Retinal pigment epithelial cell (primary cell): ENCODE results near the gene CYP26A1.

GRCh38 chr10:91222495-91223410 is 2.3 kb downstream of the PCGF5 start:
- RRBS = no CpG with 5 or more reads among the region's 7 CpGs

DNA sequence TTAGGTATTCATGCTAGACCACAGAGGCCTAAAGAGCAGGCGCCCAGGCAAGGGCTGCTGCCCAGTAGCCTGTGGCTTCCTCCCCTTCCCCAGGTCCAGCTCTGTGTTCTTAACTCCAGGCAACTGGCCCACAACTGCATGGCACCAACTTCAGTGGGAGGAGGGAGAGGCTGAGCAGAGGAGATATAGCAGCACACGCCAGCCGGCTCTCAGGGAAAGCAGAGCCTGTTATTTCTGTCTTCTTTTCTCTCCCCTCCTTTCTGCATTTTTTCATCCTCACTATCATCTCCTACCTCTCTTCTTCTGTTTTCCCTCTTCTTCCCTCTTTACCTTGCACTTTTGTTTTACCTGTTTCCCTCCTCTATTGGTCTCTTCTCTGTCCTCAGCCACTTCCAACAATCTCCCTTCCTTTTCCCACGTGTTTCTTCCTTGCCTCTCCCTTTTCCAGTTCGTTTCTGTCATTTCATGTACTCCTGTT is 67.6 kb downstream of the PCGF5 start:
- RRBS = no CpG with 5 or more reads among the region's 5 CpGs

- RRBS = no CpG with 5 or more reads among the region's 5 CpGs
These were observed 69.1 kb upstream of the HECTD2 start for GRCh38 chr10:91341016-91341457.

- RRBS = no CpG with 5 or more reads among the region's 6 CpGs
These were observed 75.6 kb downstream of the PPP1R3C start for GRCh38 chr10:91557262-91557663.

DNA sequence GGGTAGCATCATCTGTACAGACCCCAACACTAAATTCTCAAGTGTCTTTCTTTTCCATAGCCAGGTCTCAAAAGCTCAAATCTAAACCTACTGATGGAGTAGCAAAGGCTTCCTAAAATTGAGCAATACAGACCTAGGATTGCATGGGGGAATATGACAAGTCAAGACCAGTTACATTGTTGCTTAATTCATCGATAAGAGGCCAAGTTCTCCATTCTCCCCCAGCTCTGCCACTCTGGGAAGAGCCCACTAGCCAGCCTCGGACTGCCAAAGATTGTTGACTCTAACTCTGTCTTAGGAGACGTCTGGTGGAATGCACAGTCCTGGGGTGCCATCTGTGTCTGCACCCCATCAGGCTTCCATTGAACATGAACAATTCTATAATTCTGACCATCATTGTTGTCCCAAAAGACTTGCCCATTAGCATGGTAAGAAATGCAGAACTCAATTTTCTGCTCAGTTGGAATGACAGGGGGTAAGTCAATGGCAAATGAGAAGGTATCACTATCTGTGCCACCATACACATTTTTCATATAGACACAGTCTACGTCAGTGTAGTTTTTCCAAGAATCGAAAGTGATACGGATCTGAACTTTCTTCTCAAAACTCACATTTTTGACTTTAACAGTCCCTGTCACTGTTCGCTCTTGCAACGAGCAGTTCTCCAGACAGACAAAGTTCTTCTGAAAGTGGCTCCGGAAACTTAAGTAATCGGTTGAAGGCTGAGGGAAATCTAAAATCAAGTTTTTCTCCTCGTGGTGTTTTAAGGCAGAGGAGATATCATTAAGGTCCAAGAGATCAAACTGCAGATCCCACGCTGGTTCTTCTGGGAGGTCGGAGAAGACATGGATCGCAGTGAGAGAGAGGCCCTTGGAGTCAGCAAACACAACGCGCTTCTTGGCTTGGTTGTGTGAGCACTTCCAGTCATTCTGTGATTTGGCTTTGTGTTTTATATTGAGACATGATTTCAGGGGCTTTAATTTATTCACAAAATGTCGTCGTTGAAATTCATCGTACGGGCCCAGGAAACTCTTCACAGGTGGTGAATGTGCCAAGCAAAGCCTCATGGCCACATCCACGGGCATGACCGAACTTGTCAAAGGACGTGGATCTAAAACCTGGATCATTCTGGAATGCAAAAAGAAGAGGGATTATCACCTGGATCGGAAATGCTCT is 2.7 kb downstream of the PPP1R3C start:
- RRBS = no CpG with 5 or more reads among the region's 24 CpGs

- RRBS = no CpG with 5 or more reads among the region's 3 CpGs
These were observed 1.5 kb upstream of the TNKS2 start for GRCh38 chr10:91796637-91797121.

DNA sequence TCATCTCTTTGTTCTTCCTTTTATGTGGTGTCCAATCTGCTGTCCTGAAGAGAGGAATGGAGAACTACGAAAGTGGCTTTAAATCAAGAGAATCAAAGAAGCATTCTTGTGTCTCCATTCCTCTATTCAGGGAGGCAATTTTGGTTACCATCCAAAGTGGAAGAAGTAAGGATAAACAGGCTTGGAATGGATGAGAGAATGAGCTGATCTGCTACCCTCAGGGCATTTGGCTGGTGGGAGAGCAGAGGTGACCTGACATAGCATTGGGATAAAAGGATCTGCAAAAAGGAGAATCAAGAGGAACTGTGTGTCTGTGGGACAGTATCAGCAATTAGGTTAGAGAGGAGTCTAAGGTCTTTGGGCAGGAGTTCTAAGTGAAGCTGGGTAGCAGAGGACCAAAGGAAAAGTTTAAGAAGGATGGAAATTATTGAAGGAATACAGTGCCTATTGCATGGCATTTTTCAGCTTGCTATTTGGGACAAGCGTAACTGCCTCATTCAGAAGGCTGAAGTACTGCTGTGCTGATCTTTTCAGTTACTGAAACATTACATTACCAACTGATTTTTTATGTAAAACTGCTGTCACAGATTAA is 8.3 kb downstream of the BTAF1 start:
- RRBS = no CpG with 5 or more reads among the region's 2 CpGs

DNA sequence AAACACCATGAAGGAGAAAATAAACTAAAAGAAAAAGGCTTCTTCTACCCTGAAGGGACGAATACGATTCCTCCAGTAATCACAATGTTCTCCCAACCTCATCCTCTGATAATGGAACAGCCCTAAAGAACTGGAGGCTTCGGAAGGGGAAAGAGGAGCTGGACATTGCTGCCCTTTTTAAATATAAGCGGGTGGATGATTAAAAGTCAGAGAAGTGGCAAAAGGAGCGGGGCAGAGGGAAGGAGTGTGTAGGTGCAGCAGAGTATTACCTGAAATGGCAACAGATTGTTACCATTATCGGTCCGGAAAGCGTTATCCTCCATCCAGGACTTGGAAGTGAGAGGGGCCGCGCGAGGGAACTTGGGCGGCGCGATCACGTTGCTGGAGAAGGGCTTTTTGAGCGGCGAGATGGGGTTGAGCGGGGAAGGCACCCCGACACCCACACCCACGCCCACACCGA is 51.8 kb downstream of the CPEB3 start:
- RRBS = no CpG with 5 or more reads among the region's 21 CpGs

DNA sequence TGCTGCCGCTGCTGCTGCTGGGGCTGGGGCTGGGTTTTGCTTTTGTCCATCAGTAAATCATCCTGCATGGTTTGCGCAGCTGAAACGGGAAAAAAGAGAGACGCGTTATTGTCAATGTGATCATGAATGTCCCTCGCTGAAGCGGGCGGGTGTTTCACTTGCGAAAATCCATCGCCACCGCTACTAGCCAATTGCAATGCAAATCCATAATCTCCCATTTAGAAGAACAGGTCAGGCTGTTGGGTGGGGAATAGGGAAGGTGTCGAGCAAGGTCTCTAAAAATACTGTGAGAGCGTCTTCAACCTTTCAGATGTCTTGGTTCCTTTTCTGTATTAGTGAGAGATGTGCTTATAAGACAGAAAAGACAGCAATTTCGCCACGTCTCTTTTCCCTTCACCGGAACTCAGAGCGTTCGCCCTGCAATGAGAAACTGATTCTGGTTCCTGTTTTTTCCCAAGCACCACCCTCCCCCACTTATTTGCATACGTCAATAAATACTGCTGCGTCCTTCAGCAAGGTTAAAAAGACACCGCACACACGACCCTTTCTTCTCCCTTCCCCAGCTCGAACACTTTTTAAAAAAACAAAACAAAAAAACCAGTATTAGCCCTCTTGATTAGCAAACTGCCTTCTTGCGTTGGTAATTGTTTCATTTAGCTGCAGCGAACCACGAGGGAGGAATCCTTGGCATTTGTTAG is 50.4 kb downstream of the CPEB3 start:
- RRBS = no CpG with 5 or more reads among the region's 26 CpGs

DNA sequence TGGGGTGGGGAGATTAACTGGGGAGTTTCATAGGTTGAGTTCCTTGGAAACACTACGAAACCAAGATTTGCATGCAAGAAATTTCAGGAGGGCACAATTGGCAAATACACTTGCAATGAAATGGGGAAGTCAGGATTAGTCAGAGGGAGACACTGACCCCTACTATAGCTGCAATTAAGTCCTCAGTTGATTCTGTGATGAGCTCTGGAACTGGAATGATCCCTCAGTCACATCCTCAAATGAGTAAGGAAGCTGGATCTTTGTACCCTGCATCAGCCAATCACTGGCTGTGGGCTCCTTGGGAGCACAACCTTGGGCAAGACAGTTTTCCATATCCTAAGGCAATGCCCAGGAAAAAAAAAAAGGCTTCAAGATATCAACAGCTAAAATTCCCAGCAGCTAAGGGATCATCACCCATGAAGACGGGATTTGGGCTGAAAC is 22.0 kb downstream of the CPEB3 start:
- RRBS = no CpG with 5 or more reads among the region's 2 CpGs

DNA sequence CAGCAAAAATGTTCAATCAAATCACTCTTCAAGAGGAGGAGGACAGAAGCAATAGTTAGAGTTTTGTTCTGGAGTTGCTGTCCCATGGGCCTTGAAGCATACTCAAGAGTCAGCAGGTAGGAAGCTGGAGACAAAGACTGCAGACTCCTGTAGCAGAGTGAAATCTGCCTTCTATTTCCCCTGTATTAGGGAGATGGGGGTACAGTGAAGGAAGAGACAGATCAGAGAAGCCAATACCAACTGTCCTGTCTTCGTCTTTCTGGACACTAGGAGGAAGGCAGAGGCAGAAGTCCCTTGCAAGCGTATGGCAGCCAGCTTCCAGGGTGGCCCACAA is 90.5 kb downstream of the IDE start:
- RRBS = no CpG with 5 or more reads among the region's 2 CpGs

DNA sequence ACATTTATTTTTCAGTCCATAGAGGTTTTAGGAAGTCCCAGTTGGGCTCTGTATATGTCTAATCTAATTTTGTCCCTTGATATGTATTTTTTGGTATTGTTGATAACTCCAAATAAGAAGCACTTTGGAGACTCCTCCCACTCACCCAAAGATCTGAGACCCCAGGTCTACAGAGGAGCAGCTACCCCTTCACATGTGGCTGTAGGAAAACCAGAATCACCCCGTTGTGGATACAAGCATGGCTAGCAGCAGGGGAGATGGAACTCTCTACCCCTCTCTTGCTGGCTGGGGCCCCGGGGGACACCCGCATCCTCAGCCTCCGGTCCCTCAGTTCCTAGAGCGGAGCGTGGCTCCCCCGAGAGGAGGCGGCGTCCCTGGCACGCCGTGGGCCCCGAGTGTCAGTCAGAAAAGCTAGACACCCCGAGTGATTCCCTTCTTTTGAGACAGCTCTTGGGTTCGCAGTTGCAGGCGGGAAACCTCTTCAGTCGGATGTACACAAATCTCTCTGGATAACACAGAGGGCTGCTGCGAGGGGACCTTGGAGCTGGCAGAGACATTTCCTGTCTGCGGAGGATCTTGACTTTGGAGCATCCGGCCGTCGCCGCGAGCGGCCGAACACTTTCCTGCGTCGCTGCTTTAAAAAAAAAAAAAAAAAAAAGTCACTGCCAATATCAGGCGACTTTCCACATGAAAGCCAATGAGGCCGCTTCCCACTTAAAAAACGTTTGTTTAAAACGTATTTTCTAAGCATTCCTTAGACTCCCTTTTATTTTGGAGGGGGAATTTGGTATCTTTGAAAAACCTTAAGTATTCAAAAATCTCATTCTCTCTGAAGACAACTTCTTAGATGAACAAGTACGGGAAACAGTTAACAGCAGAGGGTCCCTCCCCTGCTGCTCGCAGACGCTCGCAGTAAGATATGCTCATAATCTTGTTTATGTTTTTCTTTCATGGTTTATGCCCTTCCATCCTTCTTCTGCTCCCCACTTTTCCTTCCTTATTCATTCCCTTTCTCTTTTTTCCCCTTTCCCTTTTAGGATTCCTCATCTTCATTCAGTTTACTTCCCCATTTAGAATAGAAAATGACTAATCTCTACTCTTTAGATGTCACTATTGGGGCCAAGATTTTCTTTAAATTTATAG is 9.8 kb downstream of the HHEX start:
- RRBS = no CpG with 5 or more reads among the region's 35 CpGs

DNA sequence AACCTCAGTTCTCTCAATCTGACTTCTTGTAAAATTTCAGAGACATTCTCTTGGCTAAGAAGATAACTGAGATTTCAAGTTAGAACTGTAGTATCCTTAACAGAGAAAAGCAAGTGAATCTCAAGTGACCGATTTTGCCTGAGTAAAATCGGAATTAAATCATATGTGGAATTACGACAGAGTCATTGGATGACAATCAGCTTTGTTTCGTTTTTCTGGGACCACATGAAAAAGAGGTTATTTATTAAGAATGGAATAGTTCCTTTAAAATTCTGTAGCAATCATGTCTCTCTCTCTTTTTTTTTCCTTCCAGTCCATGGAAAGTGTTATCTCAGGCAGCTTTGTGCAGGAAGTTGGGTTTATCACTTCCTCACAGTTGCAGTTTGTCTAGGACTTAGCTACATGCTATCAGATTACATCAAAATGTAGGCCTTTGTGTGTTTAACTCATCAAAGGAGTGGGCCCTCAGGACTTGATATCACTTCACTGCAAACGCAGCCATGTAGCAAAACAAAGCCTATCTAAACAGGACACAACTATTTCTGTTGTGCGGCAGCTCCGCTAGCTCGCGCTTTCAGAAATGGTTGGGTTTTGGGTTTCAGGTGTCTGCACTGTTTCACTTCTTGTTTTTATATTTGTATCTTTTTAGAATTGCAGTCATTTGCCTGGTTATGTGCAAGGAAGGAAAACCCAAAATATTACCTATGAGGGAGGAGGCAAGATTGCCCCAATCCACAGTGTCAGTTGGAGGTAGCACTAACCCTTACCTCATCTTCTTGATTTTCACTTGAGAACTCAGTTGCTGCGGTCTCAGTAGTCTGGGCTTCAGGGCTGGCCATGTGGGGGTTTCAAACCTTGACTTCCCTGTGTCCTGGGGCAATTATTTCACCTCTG is 66.5 kb downstream of the HHEX start:
- RRBS = no CpG with 5 or more reads among the region's 10 CpGs

GRCh38 chr10:93062262-93062984 is 1.8 kb downstream of the CYP26C1 start:
- RRBS = 2% methylated on average over 17 of the region's 61 CpGs

GRCh38 chr10:93073345-93074568 is at the start of gene CYP26A1:
Gene CYP26A1, plus strand, starts transcription at chr10:93073893.
- RRBS = 1% methylated on average over 15 of the region's 100 CpGs

GRCh38 chr10:93281119-93281596 is 201.0 kb downstream of the MYOF start:
- RRBS = no CpG with 5 or more reads among the region's 4 CpGs

DNA sequence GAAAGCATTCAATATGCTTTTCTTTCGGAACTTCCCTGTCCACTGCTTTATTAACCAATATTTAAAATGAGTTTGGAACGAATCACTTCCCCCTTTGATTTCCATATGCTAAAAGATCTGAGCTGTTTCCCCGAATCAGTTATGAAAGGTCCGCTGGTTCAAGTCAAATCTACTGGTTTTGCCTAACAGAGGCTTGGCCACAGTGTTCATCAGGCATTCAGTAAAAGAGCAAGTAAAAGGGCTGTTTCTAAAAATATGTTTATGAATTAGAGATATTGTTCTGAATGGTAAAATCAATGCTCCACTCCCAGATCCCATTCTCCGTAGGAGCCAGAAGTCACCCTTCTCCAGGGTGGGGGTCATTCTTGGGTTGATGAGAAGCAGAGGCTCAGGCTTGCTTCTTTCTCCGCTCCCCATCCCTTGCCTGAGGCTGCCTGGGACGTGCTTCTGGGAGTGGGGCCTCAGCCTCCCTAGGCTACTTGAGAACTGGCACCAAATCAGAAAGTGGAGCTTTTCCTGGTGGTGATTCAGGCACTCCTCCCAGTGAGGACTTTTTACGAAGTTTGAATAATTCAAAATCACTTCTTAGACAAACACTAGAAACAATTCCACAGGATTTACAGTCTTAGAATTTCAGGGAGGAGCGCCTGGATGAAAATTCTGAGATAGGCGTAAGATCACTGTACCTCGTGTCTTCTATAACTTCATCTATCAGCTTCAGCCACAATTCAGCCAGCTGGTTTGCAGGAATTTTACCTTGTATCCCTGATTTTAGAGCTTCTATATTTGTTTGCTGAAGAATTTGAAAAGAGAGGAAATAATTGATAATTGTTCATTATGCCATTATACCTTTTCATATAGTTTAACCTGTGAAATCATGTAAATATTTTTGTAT is 105.2 kb downstream of the MYOF start:
- RRBS = no CpG with 5 or more reads among the region's 11 CpGs

GRCh38 chr10:93573103-93573392 is 6.6 kb downstream of the FFAR4 start:
- RRBS = no CpG with 5 or more reads among the region's 5 CpGs